ENCODE measurements around a stretch of chr14.

- PRO-cap, 2 experiments: no peak in any of the 2 experiments
- RAMPAGE, long total RNA, 4 experiments: no peak in any of the 4 experiments
These were observed 33.1 kb upstream of the GPR132 start for GRCh38 chr14:105098324-105098775.

DNA sequence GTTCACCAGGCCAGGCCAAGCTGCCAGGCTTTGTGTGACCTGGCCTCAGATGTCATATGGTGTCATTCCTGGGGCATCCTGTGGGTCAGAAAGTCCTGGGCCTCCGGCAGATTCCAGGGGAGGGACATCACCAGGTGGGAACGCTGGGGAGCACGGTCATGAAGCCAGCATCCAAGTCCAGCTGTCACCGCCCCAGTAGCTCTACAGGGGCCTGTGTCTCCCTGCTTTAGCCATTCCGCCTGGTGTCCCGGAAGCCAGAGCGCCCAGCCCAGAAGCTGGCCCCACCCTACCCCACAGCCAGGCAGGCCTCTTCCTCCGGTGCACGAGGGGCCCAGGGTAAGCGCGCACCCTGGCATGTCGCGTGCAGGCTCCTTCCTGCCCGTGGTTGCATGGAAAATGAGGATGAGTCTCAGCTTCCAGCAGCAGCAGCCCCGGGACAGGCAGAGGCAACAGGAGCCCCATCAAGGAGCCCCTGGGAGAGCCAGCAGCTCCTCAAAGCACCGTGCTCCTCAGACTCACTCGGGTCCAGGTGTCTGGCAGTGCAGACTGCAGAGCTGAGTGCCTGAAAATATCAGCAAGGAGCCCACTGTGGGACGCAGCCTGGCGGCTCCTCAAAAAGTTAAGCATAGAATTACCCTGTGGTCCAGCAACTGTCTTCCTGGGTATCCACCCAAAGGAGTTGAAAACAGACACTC, 1.6 kb upstream of the NUDT14 start:
- PRO-cap, 2 experiments: no peak in any of the 2 experiments
- RAMPAGE, long total RNA, 4 experiments: no peak in any of the 4 experiments

- PRO-cap, 2 experiments: peak in 1 of 2 experiments; most common plus-strand start chr14:105196720 (in 1)
- RAMPAGE, long total RNA, 4 experiments: no peak in any of the 4 experiments
These were observed 15.2 kb upstream of the NUDT14 start for GRCh38 chr14:105195982-105197076.

- PRO-cap, 2 experiments: no peak in any of the 2 experiments
- RAMPAGE, long total RNA, 4 experiments: start-site peak on the plus strand in 2 of 4 experiments, at chr14:105367261-105367362 at its widest, 28 to 95 reads per replicate
These were observed 31.3 kb upstream of the TEX22 start for GRCh38 chr14:105366984-105367492.

- PRO-cap, 2 experiments: no peak in any of the 2 experiments
- RAMPAGE, long total RNA, 4 experiments: no peak in any of the 4 experiments
These were observed 956 bp downstream of the TEX22 start for GRCh38 chr14:105399134-105399854.

DNA sequence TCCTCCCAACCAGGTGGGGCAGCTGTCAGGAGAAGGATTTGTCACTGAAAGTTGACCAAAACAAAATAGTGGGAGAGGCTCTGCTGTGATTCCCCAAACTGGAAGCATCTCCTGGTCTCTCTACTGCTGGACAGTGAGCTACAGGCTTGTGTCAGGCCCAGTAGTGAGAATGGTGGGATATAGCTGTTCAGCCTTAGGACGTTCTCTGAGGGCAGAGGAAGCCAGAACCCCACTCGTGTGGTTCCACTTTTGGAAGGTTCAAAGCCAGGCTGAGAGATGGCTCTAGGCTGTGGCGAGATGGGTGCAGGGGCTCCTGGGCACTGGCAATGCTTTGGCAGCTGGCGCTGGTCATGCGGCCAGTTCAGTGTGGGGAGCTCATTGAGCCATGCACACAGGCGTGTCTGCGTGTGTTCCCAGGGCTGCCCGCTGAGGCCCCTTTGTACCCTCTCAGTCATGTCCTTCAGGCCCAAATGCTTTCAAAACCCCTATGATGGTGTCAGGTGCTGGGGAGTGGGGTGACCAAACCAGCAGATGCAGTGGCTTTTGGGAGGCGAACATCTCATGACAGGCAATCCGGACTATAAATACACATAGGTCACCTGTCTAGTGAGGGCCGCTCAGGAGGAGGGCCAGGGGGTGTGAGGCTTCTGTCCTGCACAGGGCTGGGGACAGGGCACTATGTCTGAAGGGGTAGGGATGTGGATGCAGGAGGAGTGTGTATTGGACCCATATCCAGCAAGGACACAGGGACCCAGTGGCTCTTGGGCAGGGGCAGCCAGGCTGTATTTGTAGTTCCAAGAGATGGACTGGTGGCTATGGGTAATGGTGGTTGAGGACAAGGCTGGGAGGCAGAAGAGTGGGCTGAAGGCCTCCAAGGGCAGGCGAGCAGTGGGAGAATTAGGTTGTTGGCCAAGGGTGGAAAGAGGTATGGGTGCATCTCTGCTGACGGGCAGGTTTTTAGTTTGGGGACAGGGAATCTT, 1.8 kb downstream of the TEX22 start:
- PRO-cap, 2 experiments: no peak in any of the 2 experiments
- RAMPAGE, long total RNA, 4 experiments: no peak in any of the 4 experiments

GRCh38 chr14:105465506-105466226, 9.0 kb upstream of the CRIP2 start:
- PRO-cap, 2 experiments: no peak in any of the 2 experiments
- RAMPAGE, long total RNA, 4 experiments: no peak in any of the 4 experiments

- PRO-cap, 2 experiments: no peak in any of the 2 experiments
- RAMPAGE, long total RNA, 4 experiments: no peak in any of the 4 experiments
These were observed 180.0 kb downstream of the TMEM121 start for GRCh38 chr14:105706251-105706997.

GRCh38 chr14:105940071-105940651, 413.8 kb downstream of the TMEM121 start:
- PRO-cap, 2 experiments: no peak in any of the 2 experiments
- RAMPAGE, long total RNA, 4 experiments: no peak in any of the 4 experiments

DNA sequence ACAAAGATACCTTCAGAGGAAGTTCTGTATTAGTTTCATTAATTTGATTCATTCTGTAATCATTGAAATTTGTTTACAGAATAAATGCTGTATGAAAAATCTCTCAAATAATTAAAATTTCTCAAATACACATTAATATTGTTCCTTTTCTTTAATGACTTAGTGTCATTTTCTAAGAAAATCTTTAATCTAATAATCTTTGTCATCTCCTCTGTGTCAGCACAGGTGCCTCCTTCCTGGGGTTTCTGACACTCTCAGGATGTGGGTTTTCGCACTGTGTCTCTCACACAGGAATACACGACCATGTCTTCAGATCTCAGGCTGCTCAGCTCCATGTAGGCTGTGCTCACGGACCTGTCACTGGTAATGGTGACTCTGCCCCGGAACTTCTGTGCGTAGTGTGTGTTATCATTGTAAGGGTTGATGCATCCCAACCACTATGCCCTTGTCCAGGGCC, 647.7 kb downstream of the TMEM121 start:
- PRO-cap, 2 experiments: no peak in any of the 2 experiments
- RAMPAGE, long total RNA, 4 experiments: no peak in any of the 4 experiments

DNA sequence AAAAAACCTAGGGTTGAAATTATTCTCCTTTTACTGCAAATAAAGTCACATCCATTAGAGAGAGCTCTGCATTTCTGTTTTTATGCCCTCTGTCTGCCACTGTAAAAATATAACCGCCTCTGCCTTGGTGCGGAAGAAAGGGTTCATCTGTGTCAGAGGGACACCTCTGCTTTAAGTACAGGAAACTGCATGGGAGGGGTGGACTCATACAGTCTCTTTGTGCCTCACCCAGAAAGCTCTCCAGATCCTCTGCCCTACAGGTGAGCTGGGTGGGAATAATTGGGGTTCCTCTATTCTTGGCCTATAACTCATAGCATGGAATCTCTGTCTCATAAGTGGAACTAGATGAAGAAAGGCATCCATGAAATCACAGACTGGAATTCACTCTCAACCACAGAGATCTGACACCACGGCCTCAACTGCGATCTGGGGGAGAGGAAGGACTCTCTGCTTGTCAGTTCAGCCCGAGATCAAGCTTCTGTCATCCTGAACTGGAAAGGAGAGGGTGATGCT, 702.2 kb downstream of the TMEM121 start:
- PRO-cap, 2 experiments: no peak in any of the 2 experiments
- RAMPAGE, long total RNA, 4 experiments: no peak in any of the 4 experiments

DNA sequence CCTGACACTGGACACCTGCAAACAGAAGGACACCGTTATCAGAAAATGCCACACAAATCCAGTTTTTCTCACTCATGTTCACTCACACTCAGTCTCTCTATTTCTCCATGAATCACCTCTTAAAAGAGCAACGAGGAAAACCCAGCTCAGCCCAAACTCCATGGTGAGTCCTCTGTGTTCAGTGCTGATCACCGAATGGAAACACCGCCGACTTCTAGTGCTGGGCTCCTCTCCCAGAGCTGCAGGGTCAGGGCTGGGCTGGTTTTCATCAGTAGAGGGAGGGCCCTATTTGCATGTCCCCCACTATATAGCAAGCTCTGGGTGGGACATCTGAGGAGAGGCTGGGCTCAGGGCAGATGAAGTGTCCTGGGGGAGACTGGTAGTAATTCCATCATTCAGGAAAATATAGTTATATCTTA, 833.7 kb downstream of the TMEM121 start:
- PRO-cap, 2 experiments: no peak in any of the 2 experiments
- RAMPAGE, long total RNA, 4 experiments: start-site peak on the minus strand in 2 of 4 experiments, centred at positions 238 to 239 of the sequence, 5 to 109 reads per replicate

DNA sequence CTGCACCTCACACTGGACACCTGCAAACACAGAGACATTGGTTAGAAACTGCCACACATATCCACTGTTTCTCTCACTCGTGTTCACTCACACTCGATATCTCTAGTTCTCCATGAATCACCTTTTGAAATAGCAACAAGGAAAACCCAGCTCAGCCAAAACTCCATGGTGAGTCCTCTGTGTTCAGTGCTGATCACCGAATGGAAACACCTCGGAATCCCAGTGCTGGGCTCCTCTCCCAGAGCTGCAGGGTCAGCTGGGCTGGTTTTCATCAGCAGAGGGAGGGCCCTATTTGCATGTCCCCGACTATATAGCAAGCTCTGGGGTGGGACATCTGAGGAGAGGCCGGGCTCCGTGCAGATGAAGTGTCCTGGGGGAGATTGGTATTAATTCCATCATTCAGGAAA, 1066.6 kb downstream of the TMEM121 start:
- PRO-cap, 2 experiments: no peak in any of the 2 experiments
- RAMPAGE, long total RNA, 4 experiments: start-site peak on the minus strand in 1 of 4 experiments, centred at position 241 of the sequence, 3,239 reads per replicate

GRCh38 chr14:106714505-106714971, 1188.2 kb downstream of the TMEM121 start:
- PRO-cap, 2 experiments: no peak in any of the 2 experiments
- RAMPAGE, long total RNA, 4 experiments: no peak in any of the 4 experiments

- PRO-cap, 2 experiments: no peak in any of the 2 experiments
- RAMPAGE, long total RNA, 4 experiments: no peak in any of the 4 experiments
These were observed 1276.6 kb downstream of the TMEM121 start for GRCh38 chr14:106803042-106803402.